ENCODE results near the genes CALCB, C11orf58, MYOD1 and LDHA.

- PRO-cap, 2 experiments = no peak in any of the 2 experiments
Observed at GRCh38 chr11:14844688-14845138, 47.3 kb downstream of the CYP2R1 start.

DNA sequence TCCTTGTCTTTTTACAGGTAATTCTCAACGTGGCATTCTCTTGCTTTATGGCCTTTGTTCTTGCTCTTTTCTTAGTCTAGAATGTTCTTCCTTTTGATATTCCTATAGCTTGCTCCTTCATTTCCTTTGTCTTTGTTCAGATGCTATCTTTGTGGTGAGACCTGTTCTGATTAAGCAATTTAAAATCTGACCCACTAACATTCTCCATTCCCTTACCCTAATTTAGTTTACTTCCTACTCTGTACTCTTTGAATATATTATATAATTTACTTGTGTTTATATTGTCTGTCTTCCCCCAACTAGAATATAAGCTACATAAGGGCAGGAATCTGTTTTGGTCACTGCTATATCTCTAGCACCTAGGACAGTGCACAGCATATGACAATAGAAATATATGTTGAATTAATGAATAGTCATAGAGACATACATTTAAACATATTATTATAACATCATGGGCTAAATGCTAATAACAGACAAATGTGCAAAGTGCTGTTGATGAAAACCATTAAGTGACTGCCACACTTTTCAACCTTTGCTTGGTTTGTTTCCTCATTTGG, 4.0 kb downstream of the CYP2R1 start:
- PRO-cap, 2 experiments = no peak in any of the 2 experiments

- PRO-cap, 2 experiments = peak in 1 of 2 experiments; most common minus-strand start chr11:14895202 (in 1)
Observed at GRCh38 chr11:14895004-14895414, 3.0 kb upstream of the CYP2R1 start.

DNA sequence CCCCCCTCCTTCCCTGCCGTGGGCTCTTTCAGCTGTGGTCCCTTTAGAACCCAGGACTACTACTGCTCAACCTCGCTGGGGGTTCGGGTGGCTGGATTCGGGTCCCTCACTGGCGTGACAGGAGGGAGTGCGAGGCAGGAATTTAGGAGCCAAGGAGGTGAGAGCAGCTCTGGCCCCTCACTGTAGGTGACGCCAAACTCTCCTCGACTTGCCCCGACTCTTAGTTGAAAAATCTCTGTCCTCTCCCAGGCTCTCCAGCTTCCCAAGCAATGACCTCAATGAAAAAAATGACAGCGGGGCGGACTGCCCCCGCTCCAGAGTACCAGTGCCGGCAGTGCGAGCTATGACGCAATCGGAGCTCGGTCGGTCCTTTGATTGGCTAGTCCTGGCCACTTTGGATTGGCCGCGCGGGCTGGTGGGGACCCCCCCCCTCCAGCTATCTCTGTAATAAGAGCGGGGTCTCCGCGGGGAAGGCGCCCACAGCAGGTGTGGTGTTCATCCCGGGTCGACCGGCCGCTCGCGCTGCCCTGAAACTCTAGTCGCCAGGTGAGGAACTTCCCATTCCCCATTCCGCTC, at the start of gene CALCB:
Gene CALCB, plus strand, starts transcription at position 476 of the 576 bp plus-strand sequence.
- PRO-cap, 2 experiments = no peak in any of the 2 experiments

DNA sequence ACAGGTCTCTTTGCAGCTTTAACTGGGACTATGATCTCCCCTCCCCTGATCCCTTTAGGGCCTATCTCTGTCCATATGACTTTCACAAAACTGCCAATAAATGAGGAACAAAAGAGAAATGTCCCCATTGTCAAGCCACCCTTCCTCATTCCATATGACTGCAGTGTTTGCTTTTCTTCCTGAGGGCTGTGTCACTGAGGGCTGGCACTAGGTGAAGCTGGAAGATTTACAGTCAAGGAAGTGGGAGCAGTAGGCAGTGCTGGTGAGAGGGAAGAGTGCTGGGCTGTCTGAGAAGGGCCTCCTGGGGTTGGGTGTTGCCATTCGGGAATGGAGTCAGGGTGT, 30.8 kb downstream of the INSC start:
- PRO-cap, 2 experiments = no peak in any of the 2 experiments

GRCh38 chr11:15433875-15434284, 319.2 kb downstream of the INSC start:
- PRO-cap, 2 experiments = no peak in any of the 2 experiments

DNA sequence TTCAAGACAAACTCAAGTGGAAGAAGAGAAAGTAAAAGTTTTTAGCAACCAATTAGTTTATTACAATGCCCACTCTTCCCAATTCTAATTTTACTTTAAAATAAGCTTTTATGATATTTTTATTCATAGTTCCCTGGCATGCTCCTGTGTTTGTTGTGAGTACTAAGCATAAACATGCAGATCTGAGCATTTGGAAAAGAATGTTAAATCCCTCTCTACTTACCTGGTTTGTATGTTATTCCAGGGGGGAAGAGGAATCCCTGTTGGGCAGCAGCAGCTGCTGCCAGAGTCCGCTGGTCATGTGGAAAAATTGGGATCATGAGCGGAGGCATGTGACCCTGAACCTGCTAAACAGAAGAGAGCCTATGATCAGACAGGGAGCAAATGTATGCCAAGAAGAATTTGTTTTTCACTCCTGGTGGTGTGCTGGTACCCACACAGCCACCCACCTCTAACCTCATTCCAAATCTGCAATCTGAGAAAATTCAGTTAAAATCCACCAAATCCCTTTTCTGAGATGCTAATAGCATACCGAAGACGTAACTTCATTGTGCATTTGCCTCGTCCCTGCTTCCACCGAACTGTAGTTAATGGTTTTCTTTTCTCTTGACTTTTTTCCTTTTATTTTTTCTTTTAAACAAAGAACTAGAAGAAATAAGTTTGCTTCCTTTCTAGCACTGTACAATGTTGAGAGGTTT, 244.6 kb downstream of the SOX6 start:
- PRO-cap, 2 experiments = no peak in any of the 2 experiments

GRCh38 chr11:16612508-16613377, 125.7 kb upstream of the C11orf58 start:
- PRO-cap, 2 experiments = no peak in any of the 2 experiments

- PRO-cap, 2 experiments = peak in 2 of 2 experiments; most common plus-strand start chr11:16738647 (in 2); most common minus-strand start chr11:16738468 (in 2)
Observed at GRCh38 chr11:16738106-16739208, at the start of gene C11orf58. Gene C11orf58 (plus strand): TSS chr11:16738647.

- PRO-cap, 2 experiments = no peak in any of the 2 experiments
Observed at GRCh38 chr11:16925110-16926239, 88.7 kb downstream of the PLEKHA7 start.

GRCh38 chr11:16956321-16957081, 57.7 kb downstream of the PLEKHA7 start:
- PRO-cap, 2 experiments = no peak in any of the 2 experiments

DNA sequence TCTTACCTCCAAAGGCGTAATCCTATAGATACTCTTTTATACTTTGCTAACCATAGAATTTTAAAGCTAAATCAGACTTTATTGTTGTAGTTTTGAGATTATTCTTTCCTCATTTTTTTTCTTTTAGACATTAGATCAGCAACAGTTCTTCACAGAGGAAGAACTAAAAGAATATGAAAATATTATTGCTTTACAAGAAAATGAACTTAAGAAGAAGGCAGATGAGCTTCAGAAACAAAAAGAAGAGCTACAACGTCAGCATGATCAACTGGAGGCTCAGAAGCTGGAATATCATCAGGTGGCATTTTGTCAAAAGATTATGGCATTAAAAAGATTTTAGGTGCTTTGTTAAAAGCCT, 21.6 kb upstream of the NCR3LG1 start:
- PRO-cap, 2 experiments = no peak in any of the 2 experiments

DNA sequence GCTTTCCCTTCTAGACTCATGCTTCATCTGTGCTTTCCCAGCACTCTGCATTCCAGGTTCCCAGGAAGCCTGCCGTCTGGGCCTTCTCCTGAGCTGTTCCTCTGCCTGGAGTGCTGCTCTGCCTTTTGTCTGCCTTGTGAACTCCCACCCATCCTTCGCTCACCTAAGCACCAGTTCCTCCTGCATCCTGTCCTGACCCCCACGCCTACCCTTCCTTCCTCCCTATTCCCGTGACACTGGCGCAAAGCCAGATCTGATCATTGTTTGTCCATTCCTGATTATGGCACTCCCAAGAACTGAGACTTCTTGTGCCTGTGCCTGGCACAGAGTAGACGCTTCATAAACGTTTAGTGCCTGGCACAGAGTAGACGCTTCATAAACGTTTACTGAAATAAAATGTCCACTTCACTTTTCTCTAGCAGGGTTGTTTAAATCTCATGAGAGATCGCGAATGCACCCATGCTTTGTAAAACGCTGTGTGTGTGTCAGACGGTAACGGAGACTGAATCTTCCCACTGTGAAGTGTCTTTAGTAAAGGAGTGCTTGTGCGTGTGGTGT, 22.6 kb upstream of the KCNJ11 start:
- PRO-cap, 2 experiments = no peak in any of the 2 experiments

DNA sequence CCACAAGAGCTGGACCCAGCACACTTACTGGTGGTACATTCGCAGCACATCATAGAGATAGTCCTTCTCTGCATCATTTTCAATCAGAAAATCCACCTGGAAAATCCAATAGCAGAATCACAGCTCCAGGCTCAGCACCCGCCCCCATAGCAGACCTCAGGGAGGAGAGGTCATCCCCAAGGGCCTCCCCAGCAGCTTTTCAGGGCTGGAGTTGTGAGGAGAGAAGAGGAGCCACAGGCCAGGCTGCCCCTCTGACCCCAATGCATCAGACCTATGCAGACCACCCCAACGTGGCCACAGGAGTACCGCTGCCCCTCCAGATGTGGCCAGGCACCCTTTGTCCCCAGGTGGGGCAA, 11.0 kb downstream of the USH1C start:
- PRO-cap, 2 experiments = no peak in any of the 2 experiments

GRCh38 chr11:17683151-17684242, 35.9 kb upstream of the MYOD1 start:
- PRO-cap, 2 experiments = no peak in any of the 2 experiments

- PRO-cap, 2 experiments = no peak in any of the 2 experiments
Observed at GRCh38 chr11:17687764-17688522, 31.4 kb upstream of the MYOD1 start.

GRCh38 chr11:17719203-17719752, at the start of gene MYOD1:
Gene MYOD1 (plus strand): TSS chr11:17719571.
- PRO-cap, 2 experiments = no peak in any of the 2 experiments

- PRO-cap, 2 experiments = no peak in any of the 2 experiments
Observed at GRCh38 chr11:17735017-17735855, 655 bp downstream of the KCNC1 start.

DNA sequence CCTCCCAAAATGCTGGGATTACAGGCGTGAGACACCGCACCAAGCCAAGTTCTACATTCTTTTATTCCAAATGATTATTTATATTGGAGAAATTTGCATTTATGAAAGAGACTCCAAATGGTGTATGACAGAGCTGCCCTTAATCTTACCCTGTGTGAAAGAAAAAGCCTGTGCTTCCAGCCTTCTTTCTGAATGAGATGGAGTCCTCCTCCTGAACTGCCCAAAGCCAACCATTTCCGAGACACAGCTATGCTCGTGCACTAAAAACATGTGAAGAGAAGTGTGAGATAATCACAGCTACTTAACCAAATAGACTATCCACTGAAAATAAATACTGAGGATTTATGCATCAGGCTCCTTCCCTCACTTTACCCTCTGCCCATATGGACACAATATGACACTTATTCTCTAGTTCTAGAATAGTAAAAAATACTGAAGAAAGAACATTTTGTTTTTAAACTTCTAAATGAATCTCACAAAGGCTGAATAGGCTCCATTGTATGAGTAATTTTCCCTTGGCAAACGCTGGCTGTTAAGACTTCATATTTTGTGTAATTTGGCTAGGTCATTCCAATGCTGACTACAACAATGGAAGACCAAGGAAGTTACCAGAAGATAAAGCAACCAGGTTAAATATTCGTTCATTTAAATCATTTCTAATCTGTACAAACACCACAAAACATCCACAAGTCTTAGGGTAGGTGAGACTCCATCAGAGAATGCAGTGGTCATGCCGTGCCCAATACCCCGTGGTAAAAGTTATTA, 10.0 kb downstream of the HPS5 start:
- PRO-cap, 2 experiments = no peak in any of the 2 experiments

- PRO-cap, 2 experiments = peak in 2 of 2 experiments; most common plus-strand start chr11:18394563 (in 2); most common minus-strand start chr11:18394407 (in 1)
Observed at GRCh38 chr11:18393815-18394719, at the start of gene LDHA. Gene LDHA (plus strand): TSS chr11:18394563.